Brain (tissue), 1 donor: Measurements from ENCODE around the genes ELAPOR2, ADAM22 and SRI.

DNA sequence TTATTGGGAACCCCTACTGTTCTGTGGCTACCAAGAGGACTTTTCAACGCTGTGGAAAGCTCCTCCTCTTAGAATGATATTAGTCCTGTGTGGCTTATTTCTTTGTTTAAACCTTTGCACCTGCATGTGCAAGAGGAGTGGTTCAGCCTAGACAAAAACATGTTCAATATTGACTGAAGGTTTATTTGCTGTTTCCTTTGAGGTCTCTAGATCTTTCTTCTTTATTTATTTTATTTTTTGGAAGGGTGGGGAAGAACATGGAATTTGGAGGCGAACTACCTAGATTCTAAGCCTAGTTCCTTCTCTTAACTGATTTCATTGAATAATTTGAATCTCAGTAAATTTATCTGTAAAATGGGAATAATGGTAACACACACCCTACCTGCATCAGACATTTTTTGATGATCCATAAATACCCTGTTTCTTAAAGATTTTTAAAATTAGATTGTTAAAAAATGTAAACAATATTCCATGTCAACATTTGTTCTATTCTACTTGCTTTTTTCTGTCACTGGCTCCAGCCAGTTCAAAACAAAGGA is 118.0 kb downstream of the GNAT3 start:
- RRBS: no CpG with 5 or more reads among the region's 2 CpGs

DNA sequence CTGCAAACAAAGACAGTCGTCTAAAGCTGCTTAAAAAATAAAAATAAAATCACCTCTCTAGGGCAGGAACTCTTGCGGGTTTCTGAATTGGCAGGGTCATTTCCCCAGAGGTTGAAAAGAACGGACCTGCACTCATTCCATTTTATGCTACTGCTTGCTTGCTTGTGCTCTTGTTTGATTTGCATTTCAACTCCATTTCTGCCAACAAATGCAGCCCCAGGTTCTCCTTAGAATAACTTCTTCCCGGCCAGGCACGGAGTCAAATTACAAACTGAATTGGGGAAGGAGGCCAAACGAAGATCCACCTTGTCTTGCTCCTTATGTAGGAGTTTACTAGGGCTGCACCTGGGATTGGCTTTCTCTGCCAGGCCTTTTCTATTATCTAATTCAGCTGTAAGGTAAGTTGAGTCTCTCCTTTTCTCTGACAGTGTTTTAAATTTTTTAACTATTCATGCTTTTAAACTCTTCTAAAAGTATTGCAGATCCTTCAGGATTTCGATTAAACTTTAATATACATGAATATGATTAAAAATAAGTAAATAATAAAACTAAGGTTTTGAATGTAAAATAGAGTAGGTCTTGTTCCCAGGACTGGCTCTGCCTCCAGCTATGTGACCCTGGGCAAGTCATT is 79.5 kb downstream of the HGF start:
- RRBS: no CpG with 5 or more reads among the region's 7 CpGs

DNA sequence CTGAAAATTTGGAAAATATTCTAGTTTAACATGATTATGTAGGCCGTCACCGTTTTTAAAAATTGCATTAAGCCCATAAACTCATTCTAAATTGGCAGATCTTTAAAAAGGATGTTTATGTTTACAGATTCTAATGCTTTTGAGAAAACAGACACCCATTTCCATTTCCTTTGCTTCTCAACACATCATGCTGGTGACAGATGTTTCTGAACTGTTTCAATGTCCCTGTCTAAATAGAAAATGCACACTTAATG is 179.7 kb downstream of the CACNA2D1 start:
- RRBS: no CpG with 5 or more reads among the region's 2 CpGs

GRCh38 chr7:82677503-82677856 is 233.9 kb upstream of the CACNA2D1 start:
- RRBS: no CpG with 5 or more reads among the region's 2 CpGs

- RRBS: no CpG with 5 or more reads among the region's 10 CpGs
Observed at GRCh38 chr7:85335575-85335864, 148.7 kb upstream of the SEMA3D start.

- RRBS: no CpG with 5 or more reads among the region's 6 CpGs
Observed at GRCh38 chr7:87004262-87005049, 55.0 kb downstream of the ELAPOR2 start.

- RRBS: no CpG with 5 or more reads among the region's 3 CpGs
Observed at GRCh38 chr7:87056297-87056674, 3.2 kb downstream of the ELAPOR2 start.

DNA sequence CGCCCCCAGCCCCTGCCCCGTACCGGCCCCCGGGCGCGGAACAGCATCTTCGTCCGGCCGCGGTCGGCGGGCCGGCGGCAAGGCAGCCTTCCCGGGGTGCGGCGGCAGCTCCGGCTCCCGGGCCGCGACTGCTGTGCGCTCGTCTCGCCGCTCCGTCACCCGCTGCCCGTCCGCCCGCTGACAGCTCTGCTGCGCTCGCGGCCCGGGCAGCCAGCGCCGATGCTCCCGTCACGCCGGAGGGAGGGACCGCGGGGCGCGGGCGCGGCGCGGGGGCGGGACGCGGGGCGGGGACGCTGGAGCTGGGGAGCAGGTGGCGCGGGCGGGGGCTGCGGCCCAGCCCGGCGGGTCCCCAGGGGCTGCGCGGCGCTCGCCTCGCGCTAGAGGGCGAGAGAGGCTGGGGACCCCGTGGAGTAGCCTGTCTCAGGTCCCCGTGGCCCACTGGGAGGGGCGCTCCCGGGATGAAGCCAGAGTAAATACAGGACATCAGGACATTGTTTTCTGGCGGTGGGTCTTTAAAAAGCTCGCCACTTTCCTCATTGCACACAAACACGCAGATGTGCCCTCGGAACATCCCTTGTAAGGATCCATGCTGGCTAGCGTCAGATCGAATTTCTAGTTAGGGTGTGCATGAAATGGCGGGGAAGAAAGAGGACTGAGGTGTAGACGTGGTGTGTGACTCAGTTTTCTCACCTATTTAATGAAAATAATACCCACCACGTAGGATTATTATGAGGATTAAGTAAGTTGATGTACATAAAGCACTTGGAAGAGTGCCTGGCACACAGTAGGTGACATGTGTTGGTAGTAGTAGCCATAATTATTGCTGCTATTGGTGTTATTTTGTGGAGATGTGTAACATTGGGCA is at the start of gene ELAPOR2:
ELAPOR2 (minus strand) TSS at position 188 of the 865 bp plus-strand sequence.
- RRBS: 1% methylated on average over 27 of the region's 78 CpGs

DNA sequence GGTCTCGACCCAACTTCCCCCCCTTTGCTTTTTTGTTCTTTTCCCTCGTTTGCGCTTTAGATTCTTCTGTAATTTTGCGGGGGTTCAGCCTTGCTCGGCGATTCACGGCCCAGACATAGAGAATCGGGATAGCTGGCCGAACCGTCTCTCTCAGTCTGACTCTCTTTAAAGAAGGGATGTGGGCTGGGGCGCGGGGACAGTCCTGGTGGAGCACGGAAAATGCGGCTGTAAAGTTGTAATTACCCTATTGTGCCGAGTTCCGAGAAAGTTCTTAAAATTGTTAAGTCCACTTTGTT is 768 bp downstream of the DMTF1 start:
- RRBS: no CpG with 5 or more reads among the region's 16 CpGs

DNA sequence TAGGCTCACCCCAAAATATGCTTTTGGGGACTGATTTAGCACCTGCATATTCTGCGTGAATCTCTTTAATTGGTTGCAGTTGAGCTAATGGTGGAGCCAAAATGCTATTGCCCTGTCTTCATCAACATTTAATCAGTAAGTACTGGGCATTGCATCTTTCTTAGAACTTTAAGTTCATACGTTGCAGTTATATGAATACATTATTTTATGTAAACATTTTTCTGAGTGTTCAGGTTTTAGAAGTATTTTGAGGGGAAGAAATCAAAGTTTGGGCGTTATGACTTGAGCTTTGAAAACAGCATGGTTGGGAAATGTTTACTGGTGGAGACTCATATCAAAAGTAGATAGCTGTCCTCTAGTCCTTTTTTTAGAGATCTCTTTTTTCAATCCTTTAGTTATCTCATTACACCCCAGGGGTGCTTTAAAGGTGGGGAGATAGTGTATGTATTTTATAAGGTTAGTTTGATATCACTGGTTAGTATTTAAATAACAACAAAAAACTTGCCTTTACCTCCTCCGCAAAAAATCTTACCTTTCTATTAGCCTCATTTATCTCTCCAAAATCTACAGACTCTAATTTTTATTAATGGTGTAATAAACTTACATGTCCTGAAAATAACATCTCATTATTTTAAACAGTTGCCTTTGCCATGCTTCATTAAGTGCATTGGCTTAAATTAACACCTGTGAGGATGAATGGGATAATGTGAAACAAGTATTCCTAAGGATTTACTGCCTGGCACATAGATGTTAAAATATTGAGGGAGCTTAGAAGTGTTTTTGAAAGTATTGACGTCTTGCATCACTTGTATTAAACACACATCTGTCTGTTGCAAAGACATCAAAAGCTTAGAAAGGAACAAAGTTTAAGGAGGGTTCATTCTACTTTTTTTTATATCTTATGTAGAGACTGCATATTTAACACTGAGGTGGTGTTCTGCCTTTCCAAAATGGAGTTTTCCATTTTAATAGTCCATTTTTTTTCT is 2.4 kb downstream of the DMTF1 start:
- RRBS: no CpG with 5 or more reads among the region's 5 CpGs

- RRBS: no CpG with 5 or more reads among the region's 4 CpGs
Observed at GRCh38 chr7:87188788-87189538, 30.6 kb downstream of the TMEM243 start.

GRCh38 chr7:87420058-87420688 is 55.3 kb downstream of the ABCB4 start:
- RRBS: no CpG with 5 or more reads among the region's 6 CpGs

GRCh38 chr7:87509232-87509607 is 33.7 kb upstream of the ABCB4 start:
- RRBS: no CpG with 5 or more reads among the region's 5 CpGs

DNA sequence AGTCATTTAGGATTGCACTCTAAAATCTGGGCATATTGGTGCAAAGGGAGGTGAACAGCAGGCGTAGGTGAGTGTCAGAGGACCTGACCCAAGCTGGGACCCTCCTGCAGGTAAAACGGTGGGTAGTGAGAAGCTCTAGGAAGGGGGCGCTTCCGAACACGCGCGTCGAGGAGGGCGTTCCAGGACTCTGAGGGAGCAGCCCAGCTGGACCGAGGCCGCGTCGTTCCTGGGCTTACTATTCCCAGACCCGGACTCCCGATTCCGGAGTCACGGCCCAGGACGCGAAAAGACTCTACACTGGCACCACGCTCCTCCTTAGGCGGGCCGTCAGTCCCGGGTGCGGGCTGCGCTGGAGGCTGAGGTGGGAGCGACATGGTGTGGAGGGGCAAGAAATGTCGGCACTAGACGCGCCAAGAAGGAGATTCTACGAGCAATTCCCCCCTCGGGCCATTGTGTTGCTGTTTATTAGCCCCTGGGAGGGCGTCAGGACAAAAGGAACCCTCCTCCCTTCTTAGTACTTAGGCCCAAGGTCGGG is 635 bp upstream of the RUNDC3B start:
- RRBS: 1% methylated on average over 8 of the region's 33 CpGs

- RRBS: 2% methylated on average over 19 of the region's 69 CpGs
Observed at GRCh38 chr7:87933902-87934629, at the start of gene ADAM22. TSS of gene ADAM22 (plus strand) at chr7:87934251.

- RRBS: no CpG with 5 or more reads among the region's 5 CpGs
Observed at GRCh38 chr7:88200713-88201435, 19.0 kb downstream of the SRI start.

DNA sequence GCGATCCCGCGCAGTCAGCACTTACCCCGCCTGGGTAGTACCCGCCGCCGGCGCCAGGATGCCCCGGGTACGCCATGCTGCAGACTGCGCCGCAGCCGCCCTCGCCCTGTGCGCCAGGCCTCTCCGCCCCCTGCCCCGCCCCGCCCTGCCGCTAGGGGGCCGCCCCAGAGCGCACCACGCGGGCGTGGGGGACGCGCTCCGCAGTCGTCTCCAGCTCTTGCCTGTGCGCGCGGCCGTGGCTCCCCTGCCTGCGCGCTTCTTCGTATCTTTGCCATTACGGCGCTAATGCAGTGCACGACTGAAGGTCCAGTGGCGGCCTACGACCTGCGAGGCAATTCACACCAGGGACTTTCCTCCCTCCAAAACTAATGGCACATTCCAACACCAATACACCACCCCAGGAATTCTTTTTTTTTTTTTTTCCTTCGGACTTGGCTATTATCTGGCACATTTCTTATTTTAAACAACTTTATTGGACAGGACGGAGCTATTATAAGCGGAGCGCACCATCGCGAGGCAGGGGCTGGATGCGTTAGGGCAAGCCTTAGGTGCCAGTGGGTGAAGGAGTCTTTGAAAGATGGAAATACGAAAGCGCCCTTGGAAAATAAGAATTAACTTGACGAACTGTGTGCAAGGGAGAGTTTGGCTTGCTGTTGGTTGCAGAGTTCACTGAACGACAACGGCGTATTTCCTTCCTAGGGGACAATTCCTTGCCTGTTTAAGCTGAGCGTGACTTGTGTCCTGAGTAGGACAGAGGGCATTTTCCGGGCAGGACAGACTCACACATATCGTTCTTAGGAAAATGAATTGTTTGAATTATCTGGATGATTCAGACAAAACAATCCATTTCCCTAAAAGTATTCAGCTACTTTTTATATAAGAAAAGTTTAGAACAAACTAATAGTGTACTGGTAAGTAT is at the start of gene SRI:
SRI (minus strand) TSS at position 88 of the 919 bp plus-strand sequence.
- RRBS: 1% methylated on average over 7 of the region's 57 CpGs

- RRBS: no CpG with 5 or more reads among the region's 1 CpG
Observed at GRCh38 chr7:88224733-88225468, 5.1 kb upstream of the SRI start.

- RRBS: no CpG with 5 or more reads among the region's 6 CpGs
Observed at GRCh38 chr7:88361272-88361650, 54.6 kb upstream of the STEAP4 start.